Trachea (tissue), 1 donor: ENCODE measurements around a stretch of chr11.

GRCh38 chr11:12885621-12886540 is 123.2 kb upstream of the RASSF10 start:
- PRO-cap: no peak

DNA sequence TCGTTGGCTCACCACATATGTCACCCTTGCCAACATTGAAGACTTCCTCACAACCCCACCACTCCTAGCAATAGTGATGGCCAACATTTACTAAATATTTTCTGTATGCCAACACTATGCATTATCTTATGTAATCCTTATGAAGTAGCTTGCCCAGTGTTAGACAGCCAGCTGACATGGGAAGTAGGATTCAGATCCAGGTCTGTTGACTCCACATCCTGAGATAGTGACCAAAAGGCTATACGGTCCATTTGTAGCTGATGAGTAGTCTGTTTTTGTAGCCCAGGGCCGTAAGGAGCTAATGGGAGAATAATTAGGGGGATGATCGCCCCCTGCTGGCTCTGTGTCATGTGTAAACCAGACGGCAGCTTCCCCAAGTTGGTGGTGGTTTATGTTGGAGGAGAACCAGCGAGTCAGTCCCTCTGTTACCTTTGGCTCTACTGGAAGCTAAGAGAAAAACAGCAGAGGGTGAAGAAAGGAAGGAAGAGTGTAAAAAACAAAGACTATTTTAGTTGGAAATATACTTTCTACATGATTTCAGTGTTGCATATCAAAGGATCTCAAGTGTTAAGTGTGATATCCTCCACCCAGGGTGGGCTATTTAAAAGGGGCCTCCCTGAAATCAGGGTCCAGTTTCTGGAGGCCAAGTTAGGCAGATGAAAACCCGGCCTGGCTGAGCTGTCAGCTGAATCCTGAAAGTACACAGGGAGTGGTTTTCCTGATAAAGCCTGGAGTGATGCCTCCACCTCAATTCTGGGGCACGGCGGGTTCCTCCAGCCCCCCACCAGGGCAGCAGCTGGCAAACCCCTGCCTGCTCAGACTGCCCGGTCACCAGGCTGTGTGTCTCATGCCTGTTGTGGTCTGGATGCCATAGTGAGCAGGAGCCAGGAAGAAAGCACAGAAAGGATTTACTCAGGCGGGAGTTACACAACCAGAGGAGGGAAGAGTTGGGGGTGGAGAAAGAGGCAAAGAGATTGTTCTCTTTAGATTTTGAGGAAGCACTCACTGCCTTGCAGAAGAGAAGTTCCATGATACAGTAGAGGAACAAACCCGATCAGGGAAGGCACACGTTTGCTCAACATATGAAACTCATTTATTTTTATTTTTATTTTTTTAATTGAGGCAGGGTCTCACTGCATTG is 120.1 kb upstream of the RASSF10 start:
- PRO-cap: no peak

DNA sequence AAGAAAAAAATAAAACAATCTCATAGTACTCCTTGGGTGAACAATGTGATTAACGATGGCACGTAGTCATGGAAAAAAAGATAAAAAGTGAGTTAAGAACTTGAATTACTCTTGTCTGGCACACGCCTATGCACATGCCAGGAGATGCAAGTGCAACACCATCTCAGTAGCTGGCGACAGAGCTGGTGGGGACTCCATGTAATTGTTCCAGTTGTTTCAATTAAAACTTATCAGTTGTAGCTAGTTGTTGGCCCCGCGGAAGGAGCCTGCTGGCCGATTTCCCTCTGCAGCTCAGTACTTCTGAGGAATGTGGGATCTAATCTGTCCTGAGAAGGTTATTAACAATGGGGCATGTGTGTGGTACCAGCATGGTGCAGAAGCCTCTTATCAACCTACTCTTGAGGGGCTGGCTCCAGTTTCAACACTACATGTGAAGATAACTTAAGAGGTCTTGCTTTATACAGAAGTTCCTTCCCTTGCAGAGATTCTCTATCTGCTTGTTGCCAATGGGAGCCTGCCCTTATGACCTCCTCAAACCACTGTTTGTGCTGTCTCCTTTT is 3.2 kb downstream of the RASSF10 start:
- PRO-cap: no peak

DNA sequence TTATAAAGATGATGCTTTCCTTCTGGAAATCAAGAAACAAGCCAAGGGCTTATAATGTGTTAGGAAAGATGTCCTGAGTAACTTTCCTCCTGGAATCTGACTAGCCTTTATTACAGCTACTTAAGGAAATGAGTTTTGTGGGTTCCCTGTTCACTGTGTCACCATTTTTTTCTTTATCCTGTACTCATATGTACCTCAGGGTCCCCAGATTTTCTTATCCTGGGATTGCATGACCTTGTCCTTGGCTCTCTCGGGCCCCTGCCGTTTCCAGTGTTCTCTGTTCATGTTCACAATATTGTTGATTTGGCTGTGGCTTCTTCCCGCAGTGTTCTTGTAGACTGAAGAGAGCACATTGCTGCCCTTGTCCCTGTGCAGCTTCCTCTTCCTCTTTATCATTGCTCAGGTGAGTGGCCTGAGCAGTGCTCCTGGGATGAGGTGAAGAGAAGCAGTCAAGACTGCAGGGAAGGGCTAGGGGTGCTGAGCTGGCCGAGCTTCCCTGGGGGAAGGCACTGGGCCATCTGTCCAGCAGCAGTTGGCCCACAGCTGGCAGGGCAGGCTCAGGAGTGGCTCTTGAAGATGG is 17.1 kb downstream of the BMAL1 start:
- PRO-cap: no peak

DNA sequence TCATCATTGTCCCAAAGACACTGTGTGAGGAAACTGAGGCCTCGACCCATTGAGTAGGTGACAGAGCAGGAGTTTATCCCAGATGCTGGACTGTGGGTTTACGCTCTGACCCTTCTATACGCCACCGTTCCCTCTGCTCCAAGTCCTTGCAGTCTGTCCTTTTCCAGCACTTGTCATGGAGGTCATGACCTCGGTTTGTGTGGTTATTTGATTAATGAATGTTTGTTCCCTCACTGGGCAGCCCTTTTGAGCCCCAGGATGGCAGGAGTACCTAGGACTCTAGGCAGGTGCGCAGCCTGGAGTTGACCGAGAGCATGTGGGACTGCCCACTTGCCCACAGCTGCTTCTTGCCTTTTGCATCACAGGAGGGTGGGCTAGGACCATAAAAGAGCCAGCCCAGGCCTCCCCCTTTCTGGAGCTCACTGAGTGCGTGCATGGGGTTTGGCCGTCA is 37.9 kb downstream of the BMAL1 start:
- PRO-cap: no peak

GRCh38 chr11:13356606-13357217 is 79.1 kb downstream of the BMAL1 start:
- PRO-cap: no peak

- PRO-cap: no peak
Measured at GRCh38 chr11:13463610-13464089, 628 bp upstream of the BTBD10 start.

GRCh38 chr11:13487192-13487454 is 8.7 kb downstream of the PTH start:
- PRO-cap: no peak

GRCh38 chr11:13992277-13992686 is 29.8 kb downstream of the SPON1 start:
- PRO-cap: no peak

DNA sequence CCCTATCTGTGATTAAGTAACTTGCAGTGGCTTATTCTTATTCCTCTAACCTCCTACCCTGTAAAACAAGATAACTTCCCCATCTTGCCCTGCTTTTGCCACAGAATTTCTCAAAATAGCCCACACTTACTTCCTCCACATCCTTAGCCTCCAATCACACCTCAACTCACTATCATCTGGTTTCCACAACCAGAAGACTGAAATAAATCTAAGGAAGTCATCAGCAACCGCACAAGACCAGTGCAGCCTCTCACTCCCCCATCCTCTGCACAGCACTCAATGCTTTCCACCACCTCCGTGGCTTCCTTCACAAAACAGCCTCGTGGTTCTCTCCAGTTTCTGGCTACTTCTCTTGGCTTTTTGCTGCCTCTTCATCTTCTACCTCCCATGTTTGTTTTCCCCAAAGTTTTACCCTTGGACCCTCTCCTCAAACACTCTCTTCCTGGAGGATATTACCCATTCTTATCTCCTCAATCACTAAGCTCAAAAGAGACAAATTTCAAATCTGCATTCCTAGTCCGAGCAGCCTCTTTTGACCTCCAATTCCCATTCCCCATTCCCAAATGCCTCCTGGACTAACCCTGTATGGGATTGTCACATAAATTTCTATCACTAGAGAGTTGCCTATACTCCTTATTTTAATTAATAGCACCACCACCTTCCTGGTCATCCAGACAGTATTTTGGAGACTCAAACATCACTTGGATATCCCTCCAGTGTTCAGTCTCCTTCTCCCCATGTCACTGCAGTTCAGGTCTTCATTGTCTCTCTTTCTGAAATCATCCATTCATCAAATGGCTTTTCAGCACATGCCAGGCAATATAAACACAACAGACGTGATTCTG is 87.5 kb downstream of the RRAS2 start:
- PRO-cap: no peak

- PRO-cap: no peak
Measured at GRCh38 chr11:14510579-14511215, 9.5 kb downstream of the PSMA1 start.

DNA sequence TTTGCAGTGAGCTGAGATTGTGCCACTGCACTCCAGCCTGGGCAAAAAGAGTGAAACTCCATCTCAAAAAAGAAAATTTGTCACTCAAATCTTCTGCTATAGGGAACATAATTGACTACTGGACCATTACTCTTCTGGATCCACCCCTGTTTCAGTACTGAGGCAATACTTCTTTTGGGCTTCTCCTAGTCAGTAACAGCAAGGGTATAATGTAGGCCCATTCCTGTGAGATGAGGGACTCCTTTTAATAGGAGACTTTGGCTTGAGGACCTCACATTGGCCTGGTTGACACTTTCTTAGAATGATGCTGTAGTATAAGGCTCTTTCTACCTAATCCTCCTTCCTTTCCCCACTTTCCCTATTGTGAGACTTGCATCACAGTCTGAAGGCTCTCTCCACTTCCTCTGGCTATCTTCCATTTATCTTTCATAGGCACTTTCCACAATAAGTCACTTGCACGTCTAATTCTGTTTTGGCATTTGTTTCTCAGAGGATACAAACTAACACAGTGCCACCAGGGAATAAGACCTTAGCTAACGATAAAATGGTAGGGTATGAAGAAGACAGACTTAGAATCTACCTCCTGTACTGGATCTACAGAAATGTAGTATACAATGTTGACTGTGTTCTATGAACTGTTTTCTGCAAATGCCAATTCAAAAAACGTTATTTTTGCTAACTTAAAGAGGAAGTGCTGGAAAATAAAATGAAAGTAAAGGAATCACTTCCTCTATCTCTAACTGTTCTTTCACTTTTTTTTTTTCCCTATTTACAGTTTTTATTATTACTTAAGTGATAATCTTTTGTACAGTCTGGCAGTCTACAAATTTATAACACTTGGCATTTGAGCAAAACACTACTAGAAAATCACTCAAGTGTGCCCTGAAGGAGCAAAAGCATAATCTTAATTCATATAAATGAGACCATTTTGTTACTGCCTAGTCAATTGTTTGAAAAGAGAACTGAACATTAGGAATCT is 17.9 kb upstream of the PDE3B start:
- PRO-cap: no peak

DNA sequence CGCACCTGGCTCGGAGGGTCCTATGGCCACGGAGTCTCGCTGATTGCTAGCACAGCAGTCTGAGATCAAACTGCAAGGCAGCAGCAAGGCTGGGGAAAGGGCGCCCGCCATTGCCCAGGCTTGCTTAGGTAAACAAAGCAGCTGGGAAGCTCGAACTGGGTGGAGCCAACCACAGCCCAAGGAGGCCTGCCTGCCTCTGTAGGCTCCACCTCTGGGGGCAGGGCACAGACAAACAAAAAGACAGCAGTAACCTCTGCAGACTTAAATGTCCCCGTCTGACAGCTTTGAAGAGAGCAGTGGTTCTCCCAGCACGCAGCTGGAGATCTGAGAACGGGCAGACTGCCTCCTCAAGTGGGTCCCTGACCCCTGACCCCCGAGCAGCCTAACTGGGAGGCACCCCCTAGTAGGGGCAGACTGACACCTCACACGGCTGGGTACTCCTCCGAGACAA is 47.3 kb downstream of the CYP2R1 start:
- PRO-cap: no peak

- PRO-cap: no peak
Measured at GRCh38 chr11:14975191-14975738, 3.1 kb upstream of the CALCA start.

GRCh38 chr11:15195096-15195417 is 80.3 kb downstream of the INSC start:
- PRO-cap: no peak

GRCh38 chr11:15697534-15697764 is 582.7 kb downstream of the INSC start:
- PRO-cap: no peak

- PRO-cap: no peak
Measured at GRCh38 chr11:15818383-15818963, 537.9 kb downstream of the SOX6 start.

DNA sequence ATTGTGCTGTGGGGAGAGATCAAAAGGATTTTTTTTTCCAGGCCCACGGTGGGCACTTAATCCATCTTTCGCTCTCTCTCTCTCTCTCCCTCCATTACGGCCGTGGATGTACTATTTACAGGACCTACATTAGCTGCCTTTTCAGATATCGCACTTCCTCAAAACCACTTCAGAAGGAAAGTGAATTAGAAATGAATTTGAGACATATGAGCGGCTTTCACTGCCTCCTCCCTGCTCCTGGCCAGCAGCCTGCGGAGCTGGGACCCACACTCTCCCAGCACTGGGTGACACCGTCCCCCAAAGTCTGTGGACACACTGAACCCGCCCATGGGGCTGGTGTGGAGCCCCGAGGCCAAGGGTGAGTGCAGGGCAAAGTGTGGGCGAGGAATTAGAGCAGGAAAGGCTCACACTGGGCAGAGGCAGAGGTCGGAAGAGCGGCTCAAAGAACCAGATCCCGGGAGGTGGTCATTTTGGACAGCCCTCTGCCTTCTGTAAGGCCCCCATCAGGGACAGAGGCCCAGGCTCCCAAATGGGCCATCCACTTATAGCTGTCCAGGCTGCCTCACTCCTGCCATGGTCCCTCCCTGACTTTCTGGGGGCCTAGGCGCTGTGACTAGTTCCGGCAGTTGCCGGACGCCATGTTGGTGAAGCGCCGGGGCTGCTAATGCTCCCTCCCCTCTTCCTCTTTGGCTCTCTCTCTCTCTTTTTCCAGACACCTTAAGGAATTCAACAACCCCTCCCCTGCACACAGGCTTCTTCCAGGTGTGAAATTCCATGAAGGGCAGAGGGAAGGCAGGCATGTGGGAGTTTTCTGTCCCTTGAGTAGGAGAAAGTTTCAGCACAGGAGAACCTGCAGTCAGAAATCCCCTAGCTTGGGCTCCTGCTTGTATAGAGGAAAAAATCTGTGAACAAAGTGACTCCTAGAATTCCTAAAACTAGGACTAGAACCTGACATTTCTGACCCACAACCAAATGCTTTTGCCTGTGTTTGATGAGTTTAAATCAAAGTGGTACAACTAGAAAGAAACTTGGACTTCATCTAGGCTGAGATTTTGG is 445.7 kb downstream of the SOX6 start:
- PRO-cap: no peak

GRCh38 chr11:16184641-16184930 is 171.8 kb downstream of the SOX6 start:
- PRO-cap: no peak

DNA sequence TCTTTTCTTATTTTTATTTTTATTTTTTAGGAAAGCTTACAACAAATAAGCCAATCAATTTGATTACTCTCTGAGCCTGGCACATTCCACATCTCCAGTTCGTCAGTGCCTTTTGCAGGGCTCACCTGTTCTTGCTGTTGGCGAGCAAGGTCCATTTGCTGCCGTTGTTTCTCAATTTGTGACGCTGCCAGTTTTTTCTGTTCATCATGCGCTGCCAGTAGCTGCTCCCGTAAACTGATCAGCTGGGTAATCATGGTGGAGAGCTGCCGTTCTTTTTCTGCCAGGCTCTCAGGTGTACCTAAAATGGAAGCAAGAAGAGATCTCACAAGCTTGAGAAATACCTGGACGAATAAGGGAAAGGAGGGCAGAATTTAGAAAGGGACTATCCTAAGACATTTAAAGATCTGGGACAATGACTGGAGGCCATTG is 169.7 kb downstream of the SOX6 start:
- PRO-cap: no peak